SK-N-DZ (cell line): ENCODE data around the genes TOX4 and OXA1L.

RAMPAGE:
- cytosol, long total RNA: no peak
- nucleus, long total RNA: no peak
These were observed 41.0 kb downstream of the RPGRIP1 start for GRCh38 chr14:21320882-21321310.

RAMPAGE:
- cytosol, long total RNA: no peak
- nucleus, long total RNA: no peak
These were observed 32.5 kb downstream of the SUPT16H start for GRCh38 chr14:21351181-21351891.

DNA sequence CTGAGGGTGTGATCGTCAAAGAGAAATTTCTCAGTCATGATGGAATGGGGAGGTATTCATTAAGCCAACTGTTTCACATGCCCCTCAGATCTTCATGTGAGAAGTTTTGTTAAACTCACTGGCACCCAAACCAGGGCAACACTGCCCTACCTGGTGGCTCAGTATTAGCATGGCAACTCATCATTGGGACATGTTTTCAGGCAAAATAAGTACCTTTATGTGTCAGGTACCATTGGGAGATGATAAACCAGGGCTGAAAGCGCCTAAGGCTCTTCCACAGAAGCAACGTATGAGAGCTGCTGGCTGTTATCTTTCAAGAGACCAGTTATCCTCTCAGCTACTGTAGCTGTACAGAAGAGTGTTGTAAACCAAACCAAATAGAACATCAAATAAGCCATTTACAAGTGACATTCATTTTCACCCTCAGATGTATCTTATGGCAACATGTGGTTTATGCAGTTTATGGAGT is 13.4 kb upstream of the SUPT16H start:
RAMPAGE:
- cytosol, long total RNA: no peak
- nucleus, long total RNA: no peak

GRCh38 chr14:21402329-21402584 is 18.4 kb upstream of the SUPT16H start:
RAMPAGE:
- cytosol, long total RNA: no peak
- nucleus, long total RNA: no peak

DNA sequence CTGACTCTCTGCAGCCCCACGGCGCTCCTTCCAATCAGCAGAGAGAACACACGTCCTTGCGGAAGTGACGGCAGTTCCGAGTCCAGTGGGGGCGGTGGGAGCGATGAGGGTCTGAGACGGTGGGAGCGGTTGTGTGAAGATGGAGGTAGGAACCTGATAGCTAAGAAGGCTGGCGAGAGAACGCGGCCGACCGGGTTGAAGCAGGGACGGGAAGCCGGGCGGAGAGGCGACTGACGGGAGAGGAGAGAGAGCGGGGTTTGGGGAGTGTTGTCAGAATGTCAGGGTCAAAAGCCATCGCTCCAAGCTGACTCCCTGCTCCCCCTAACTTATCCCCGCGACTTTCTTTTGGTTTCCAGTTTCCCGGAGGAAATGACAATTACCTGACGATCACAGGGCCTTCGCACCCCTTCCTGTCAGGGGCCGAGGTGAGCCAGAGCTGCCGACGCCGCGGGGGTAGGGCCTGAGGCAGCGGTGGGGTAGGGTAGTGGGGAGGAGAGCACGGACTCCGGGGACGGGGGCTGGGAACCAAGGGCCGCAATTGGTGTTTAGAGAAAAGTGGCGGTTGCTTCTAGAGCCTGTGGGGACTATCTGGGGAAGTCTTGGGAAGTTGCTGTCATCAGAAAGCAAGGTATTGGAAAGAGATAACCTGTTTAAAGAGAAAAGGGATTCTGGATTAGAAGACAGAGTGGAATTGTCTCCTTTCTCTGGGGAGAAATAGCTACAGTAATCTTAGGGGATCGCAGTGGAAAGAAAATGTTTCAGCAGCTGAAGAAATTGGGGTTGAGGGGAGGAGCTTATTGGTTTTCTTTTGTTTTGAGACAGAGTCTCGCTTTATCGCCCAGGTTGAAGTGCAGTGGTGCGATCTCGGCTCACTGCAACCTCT is at the start of gene TOX4:
TOX4 (plus strand) TSS at position 56 of the 883 bp plus-strand sequence.
RAMPAGE:
- cytosol, long total RNA: start-site peak on the plus strand centred at position 98 of the sequence, 43 bp wide, 28 and 311 reads in 2 replicates
- nucleus, long total RNA: start-site peak on the plus strand centred at position 98 of the sequence, 44 bp wide, 42 and 41 reads in 2 replicates

DNA sequence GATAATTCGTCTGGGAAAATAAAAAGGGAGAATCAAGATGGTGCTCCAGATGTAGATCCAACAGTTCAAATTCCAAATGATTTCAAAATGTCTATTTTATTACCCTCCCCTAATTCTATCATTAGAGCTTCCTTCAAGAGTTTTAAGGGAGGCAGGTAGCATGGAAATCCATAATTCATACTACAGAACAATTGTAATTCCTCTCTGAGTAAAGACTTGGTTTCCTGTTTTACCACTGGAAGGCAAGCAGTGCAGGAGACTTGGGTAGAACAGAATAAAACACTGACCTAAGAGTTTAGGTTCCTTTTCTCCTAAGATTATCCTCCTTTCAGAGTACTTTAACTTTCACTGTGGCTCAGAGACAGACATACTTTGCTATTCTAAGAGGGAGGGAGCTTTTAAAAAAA is 10.0 kb downstream of the METTL3 start:
RAMPAGE:
- cytosol, long total RNA: no peak
- nucleus, long total RNA: no peak

RAMPAGE:
- cytosol, long total RNA: no peak
- nucleus, long total RNA: no peak
These were observed 38.5 kb upstream of the OR4E1 start for GRCh38 chr14:21712013-21712580.

RAMPAGE:
- cytosol, long total RNA: no peak
- nucleus, long total RNA: no peak
These were observed 40.7 kb upstream of the OR4E1 start for GRCh38 chr14:21714379-21714744.

DNA sequence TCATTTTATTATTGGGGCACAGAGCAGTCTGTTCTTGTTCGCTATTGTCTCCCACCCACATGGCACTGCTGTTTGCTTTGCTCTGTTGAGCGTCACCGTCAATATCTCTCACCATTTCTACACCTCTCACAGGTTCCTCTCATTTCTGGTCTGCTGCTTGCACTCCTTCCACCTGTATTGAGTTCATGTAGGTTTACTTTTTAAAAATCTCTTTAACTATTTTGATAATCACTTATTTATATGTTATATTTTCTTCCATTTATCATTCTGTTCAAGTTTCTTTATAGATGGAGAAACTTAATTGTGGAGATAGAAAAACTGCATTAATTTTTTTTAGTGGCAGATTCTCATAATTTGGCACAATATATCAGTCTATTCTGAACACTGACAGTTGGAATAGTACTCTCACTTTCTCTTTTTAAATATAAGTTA is 171.9 kb upstream of the OR4E1 start:
RAMPAGE:
- cytosol, long total RNA: no peak
- nucleus, long total RNA: no peak

RAMPAGE:
- cytosol, long total RNA: no peak
- nucleus, long total RNA: no peak
These were observed 229.0 kb upstream of the OR4E1 start for GRCh38 chr14:21902642-21902919.

DNA sequence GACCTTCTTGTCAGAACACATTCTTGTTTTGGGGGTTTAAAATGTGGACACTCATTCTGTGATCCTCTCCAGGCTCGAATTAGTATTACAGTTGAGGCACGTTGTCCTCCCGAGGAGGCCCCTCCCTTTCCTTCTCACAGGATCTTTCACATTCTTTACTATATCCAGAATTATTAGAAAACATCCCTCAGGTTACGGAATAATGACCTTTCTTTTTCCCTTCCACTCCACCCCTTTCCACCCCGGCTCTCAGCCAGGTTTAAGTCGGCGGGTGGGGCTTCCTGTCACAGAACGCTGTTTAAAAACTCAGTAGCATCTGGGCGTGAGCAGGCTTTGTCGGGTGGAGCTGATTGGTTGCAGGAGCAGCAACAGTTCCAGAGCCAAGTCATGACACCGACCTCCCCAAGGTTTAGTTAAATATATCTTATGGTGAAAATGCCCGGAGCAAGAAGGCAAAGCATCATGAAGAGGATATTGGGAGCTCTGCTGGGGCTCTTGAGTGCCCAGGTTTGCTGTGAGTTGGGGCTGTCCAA is 396.7 kb upstream of the OR4E1 start:
RAMPAGE:
- cytosol, long total RNA: no peak
- nucleus, long total RNA: no peak

GRCh38 chr14:22095641-22096207 is 422.1 kb upstream of the OR4E1 start:
RAMPAGE:
- cytosol, long total RNA: no peak
- nucleus, long total RNA: no peak

DNA sequence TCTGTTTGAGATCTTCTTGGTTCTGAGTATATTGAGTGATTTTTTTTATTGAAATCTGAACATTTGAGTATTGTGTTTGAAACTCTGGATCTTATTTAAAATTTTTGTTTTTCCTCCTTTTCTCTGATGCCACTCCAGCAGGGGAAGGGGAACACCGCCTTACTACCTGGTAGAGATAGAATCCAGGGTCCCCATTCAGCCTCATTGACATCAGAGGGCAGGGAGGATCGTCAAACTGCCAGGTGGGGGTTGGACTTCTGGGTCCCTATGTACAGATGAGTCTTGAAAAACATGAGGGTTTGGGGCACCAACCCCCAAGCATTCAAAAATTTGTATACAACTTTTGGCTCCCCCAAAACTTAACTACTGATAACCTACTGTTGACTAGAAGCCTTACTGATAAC is 444.8 kb upstream of the OR4E1 start:
RAMPAGE:
- cytosol, long total RNA: no peak
- nucleus, long total RNA: no peak

DNA sequence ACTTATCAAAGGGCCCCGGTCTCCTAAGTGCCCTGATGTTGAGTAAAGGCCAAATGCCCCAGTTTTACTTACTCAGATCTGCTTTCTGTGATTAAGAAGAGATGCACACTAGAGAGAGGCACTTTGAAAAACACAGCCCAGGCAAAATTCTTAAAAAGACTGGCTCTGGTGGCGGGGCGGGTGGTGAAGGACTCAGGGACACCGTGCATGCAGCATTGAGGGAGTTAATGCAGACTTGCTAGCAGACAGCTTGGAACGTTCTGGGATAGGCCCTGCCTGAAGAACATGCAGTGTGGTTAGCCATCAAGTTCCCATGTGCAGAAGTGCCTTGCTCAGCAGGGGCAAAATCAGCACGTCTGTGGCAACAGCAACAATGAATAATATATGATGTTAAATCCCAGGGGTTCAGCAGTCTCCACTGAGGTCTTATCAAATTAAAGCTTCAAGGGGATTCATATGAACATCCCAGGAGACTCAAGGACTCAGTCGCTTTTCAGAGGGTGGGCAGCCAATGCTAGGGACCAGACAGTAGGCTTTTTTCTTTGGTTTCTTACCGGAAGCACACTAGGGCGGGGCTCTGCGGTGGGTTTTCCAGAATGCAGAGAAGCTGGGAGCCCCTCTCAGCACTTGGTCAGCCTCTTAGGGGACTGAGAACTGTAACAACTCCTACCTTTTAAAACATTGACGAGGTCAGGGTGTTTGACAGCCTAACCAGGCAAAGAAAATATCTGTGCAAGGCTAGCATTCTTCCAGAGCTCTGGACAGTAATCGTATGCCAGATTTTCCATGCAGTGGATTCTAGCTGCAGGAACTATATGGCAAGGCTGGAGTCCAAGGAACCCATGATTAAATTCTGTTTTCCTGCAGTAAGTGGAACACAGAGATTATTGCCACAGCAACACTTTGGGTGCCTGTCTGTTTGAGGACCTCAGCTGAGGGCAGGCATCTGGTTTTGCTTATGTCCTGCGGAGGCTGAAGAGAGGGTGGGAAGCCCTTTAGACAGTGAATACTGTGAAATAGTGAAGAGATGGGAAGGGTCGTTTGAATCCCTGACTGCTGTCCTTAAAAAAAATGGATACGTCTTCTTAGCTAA is 104.7 kb downstream of the DAD1 start:
RAMPAGE:
- cytosol, long total RNA: no peak
- nucleus, long total RNA: no peak

GRCh38 chr14:22509649-22510389 is 79.2 kb downstream of the DAD1 start:
RAMPAGE:
- cytosol, long total RNA: no peak
- nucleus, long total RNA: no peak

DNA sequence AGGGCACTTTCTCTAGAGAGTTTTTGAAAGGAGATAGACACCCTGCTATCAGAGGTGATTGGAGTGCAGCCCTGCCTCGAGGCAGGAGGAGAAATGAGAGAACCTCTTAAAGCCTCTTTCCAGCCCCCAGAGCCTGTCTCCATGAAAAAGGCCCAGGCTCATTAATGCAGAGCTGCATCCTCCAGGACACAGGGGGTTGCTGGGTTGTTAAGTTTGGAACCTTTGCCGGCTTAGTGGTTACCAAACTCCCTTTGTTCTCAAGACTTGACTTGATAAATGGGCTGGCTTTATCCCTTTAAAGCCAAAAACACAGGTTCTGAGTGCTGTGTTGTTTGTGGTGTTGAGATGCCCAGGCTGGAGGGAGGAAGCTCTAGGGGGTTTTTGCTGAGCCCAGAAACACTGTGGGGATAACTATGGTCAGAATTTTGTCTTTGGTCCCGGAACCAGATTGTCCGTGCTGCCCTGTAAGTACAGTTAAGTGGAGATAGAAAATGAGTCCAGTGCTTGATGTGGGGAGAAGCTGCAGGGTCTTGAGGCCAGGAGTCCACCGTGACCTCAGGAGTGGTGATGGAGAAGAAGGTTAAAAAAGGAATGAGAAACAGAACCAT is 70.9 kb downstream of the DAD1 start:
RAMPAGE:
- cytosol, long total RNA: no peak
- nucleus, long total RNA: no peak

DNA sequence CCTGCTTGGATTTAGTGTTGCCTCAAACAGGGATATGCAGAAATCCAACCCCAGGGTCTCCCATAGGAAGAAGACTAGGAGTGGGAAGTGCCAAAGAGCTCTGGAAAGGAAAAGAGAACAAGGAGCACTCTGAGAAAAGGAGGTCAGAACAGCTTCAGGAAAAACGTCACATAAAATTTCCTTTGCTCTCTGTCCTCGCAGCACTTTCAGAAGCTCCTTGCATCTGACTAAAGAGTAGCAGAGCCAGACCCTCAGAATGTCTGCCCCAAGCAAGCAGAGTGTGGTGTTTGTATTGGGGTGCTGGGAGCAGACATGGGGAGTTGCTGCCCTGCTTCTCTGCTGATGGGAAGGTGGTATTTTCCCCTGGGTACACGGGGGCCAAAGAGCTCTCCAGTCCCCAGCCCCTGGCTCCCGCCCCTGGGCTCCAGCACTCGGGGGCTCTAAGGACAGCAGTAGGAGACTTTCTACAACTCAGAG is 50.5 kb downstream of the DAD1 start:
RAMPAGE:
- cytosol, long total RNA: no peak
- nucleus, long total RNA: no peak

DNA sequence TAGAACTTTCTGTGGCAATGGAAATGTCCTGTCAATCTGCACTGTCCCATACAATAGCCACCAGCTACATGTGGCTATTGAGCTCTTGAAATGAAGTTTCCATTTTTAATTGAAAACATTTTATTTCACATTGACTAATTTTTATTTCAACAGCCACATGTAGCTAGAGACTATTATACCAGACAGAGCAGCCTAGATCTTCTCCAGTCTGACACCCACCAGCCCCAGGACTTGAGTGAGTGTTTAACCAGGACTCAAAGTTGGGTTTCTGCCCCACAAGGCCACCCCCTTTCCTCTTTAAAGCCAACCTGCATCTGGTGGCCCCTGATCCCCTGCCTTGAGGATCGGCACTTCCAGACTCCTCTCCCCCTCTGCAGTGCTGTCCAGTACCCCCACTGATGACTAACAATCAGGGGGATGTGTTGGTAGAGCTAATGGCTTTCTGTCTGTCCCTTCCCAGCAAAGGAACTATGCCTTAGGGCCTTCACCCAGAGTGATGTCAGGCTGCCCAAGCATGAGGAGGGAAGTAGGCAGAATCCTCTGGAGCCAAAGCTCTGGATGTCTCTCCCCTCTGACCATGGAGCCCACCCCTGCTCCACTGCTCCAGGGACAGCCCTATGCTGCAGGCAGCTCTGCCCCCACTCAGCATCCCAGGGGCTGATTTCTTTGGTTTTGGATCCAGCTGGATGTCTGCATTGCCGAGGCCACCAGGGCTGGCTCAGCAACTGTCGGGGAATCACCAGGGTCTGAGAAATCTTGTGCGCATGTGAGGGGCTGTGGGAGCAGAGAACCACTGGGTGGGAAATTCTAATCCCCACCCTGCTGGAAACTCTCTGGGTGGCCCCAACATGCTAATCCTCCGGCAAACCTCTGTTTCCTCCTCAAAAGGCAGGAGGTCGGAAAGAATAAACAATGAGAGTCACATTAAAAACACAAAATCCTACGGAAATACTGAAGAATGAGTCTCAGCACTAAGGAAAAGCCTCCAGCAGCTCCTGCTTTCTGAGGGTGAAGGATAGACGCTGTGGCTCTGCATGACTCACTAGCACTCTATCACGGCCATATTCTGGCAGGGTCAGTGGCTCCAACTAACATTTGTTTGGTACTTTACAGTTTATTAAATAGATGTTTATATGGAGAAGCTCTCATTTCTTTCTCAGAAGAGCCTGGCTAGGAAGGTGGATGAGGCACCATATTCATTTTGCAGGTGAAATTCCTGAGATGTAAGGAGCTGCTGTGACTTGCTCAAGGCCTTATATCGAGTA is 42.9 kb downstream of the DAD1 start:
RAMPAGE:
- cytosol, long total RNA: no peak
- nucleus, long total RNA: no peak

DNA sequence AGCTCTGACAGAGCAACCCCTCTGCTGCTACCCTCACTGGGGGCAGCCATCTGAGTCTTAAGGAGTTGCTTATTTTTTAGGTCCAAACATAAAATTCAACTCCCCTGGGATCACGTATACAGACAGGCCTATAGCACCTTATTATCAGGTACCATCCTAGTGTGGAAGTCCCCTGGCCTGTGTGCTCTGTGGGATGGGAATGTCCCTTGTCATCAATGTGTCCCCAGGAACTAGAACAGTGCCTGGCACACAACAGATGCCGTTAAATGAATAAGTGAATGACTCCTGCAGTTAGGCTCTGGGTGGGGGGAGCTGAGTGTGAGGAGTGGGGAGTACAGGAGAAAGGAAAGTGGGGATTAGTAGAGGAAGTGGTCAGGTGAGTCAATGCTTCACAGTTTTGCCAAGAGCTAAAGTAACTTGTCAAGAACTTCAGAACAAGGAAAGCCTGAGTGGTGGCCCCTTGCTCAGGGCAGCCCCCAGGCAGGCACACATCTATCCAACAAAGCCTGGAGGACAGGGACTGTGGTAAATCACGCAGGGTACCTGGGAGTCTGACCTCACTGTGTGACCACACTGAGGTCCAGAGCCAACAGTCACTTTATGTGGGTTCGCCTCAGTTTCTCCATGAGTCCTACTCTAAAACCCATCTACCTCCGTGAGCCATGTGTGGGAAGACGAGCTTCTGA is 33.4 kb downstream of the DAD1 start:
RAMPAGE:
- cytosol, long total RNA: no peak
- nucleus, long total RNA: no peak

RAMPAGE:
- cytosol, long total RNA: no peak
- nucleus, long total RNA: start-site peak on the plus strand at chr14:22766683-22766696, 243 and 94 reads in 2 replicates
These were observed at the start of gene OXA1L for GRCh38 chr14:22765958-22766814. TSS of gene OXA1L (plus strand) at chr14:22766688.